Upper lobe of left lung (tissue), 5 donors: ENCODE data around the genes COX18 and PF4V1.

GRCh38 chr4:70768305-70769034 is 46.7 kb downstream of the RUFY3 start:
- PRO-cap, 2 experiments = no peak in any of the 2 experiments
- RAMPAGE, long total RNA, 4 experiments = no peak in any of the 4 experiments

- PRO-cap, 2 experiments = no peak in any of the 2 experiments
- RAMPAGE, long total RNA, 4 experiments = no peak in any of the 4 experiments
These were observed 3.6 kb downstream of the GRSF1 start for GRCh38 chr4:70836088-70836409.

GRCh38 chr4:70992309-70992742 is 1.1 kb upstream of the DCK start:
- PRO-cap, 2 experiments = no peak in any of the 2 experiments
- RAMPAGE, long total RNA, 4 experiments = no peak in any of the 4 experiments

- PRO-cap, 2 experiments = no peak in any of the 2 experiments
- RAMPAGE, long total RNA, 4 experiments = no peak in any of the 4 experiments
These were observed 2.5 kb downstream of the DCK start for GRCh38 chr4:70995870-70996496.

- PRO-cap, 2 experiments = no peak in any of the 2 experiments
- RAMPAGE, long total RNA, 4 experiments = no peak in any of the 4 experiments
These were observed 181.2 kb downstream of the GC start for GRCh38 chr4:71602650-71603066.

GRCh38 chr4:71857998-71858416 is 74.1 kb upstream of the GC start:
- PRO-cap, 2 experiments = no peak in any of the 2 experiments
- RAMPAGE, long total RNA, 4 experiments = no peak in any of the 4 experiments

GRCh38 chr4:72567706-72568812 is 962 bp downstream of the ADAMTS3 start:
- PRO-cap, 2 experiments = peak in 2 of 2 experiments; most common plus-strand start chr4:72568254 (in 2); most common minus-strand start chr4:72568179 (in 1)
- RAMPAGE, long total RNA, 4 experiments = no peak in any of the 4 experiments

GRCh38 chr4:73068936-73070022 is at the start of gene COX18:
Gene COX18, minus strand, starts transcription at chr4:73069716.
- PRO-cap, 2 experiments = peak in 2 of 2 experiments; most common plus-strand start chr4:73069938 (in 2); most common minus-strand start chr4:73069253 (in 1)
- RAMPAGE, long total RNA, 4 experiments = start-site peak on the minus strand in 1 of 4 experiments, at chr4:73069705-73069730 at its widest, 80 reads per replicate

- PRO-cap, 2 experiments = no peak in any of the 2 experiments
- RAMPAGE, long total RNA, 4 experiments = no peak in any of the 4 experiments
These were observed 521 bp upstream of the COX18 start for GRCh38 chr4:73070023-73070450.

- PRO-cap, 2 experiments = no peak in any of the 2 experiments
- RAMPAGE, long total RNA, 4 experiments = start-site peak on the minus strand in 1 of 4 experiments, at chr4:73098112-73098380 at its widest, 63 reads per replicate
These were observed 28.6 kb upstream of the COX18 start for GRCh38 chr4:73098022-73098551.

GRCh38 chr4:73103974-73104628 is 34.6 kb upstream of the COX18 start:
- PRO-cap, 2 experiments = no peak in any of the 2 experiments
- RAMPAGE, long total RNA, 4 experiments = no peak in any of the 4 experiments

DNA sequence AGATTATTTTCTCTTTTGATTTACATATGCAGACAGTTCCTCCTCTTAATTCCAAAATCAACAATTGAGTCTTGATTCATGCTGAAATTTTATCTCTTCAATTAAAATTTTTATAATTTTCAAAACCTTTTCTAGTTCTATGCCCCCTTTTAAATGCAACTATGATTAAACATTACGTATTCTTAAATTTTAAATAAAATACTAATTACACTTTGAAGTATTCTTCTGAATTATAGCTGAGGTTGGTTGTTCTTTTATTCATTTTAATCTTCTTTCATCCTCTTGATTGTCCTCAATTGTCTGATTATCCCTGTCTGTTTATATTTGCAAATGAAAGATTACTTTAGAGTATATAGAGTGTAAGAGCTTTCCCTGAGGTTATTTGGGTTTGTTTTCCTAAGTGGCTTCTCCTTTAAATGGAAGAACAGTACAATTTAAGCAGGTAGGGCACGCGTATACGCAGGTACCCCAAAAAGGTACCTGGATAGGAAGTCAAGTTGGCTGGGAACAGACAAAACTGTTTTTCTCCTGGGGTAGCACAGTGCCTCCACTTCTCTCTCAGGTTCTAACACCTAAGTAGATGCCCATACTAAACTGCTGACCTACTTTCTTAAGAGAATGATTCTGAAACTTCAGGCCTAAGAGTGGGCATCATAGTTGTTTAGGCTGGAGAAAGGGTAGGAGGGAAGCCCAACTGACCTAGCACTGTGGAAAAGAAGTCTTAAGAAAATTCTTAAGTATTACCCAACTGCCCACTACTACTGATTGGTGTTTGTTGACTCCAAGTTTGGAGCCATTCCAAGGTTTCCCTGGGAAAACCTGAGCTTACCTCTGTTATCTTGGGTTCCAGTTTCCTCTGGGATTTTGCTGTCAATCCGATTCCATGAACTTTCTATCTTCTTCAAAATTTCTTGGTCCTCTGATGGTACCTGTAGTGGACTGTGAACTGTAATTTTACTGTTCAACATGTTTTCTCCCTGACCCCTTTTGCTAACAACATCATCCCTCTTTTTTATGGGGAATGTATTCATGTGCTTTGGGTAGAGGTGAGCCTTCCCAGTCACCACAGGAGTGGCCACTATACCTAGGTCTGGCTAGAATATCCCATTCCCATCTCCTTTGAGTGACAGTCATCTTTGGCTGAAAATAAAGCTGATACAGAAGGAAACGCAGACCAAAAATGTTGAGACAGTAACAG is 24.0 kb downstream of the ANKRD17 start:
- PRO-cap, 2 experiments = no peak in any of the 2 experiments
- RAMPAGE, long total RNA, 4 experiments = no peak in any of the 4 experiments

- PRO-cap, 2 experiments = peak in 1 of 2 experiments; most common plus-strand start chr4:73257400 (in 1)
- RAMPAGE, long total RNA, 4 experiments = no peak in any of the 4 experiments
These were observed 1.5 kb downstream of the ANKRD17 start for GRCh38 chr4:73256973-73257615.

DNA sequence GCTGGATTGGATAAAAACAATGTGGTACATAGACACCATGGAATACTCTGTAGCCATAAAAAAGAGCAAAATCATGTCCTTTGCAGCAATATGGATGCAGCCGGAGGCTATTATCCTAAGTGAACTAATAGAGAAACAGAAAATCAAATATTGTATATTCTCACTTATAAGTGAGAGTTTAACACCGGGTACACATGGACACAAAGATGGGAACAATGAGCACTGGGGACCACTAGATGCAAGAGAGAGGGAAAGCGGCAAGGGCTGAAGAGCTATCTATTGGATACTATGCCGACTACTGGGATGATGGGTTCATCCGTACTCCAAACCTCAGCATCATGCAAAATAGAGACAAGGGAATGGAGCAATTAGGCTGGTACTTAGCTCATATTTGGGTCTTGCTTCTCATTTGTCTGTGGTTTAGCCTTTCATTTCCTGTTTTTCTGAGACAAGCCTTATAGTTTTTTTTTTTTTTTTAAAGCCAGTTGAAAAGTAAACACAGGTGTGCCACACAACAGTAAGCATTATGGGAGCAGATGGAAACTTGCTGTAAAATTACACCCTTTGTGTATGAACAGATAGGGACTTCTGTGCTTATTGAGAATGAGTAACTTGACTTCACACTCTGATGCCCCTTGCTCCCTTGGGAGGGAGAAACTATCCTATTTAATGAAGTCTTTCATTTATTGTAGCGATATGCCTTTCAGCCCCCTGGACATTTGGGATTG is 13.9 kb downstream of the RASSF6 start:
- PRO-cap, 2 experiments = no peak in any of the 2 experiments
- RAMPAGE, long total RNA, 4 experiments = no peak in any of the 4 experiments

DNA sequence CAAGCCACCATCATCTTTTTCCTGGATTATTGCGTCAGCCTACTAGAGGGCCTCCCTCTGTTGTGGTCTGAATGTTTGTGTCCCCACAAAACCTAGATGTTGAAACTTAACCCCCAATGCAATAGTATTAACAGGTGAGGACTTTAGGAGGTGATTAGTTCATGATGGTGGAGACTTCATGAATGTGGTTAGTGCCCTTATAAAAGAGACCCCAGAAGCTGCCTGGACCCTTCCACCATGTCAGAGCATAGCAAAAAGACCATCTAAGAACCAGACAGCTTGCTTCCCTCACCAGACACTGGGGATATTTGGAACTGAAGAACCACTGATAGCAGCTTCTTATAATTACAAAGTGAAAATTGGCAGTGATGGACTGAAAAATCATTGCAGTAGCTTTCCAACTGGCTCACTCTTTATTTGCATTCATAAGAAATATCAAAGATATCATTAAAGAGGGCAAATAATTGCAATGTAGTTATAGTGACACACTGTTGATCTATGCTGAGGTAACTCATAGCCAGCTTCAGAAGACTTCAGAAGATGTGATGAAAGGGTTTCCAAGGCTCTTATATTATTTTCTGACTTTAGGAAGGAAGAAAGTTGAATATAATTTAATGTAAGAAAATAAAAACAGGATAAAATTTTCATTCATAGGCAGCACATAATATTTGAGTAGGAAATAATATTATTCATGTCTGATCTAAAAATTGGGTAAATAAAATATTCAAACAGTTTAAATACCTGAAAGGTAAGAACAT is 5.8 kb downstream of the RASSF6 start:
- PRO-cap, 2 experiments = no peak in any of the 2 experiments
- RAMPAGE, long total RNA, 4 experiments = no peak in any of the 4 experiments

DNA sequence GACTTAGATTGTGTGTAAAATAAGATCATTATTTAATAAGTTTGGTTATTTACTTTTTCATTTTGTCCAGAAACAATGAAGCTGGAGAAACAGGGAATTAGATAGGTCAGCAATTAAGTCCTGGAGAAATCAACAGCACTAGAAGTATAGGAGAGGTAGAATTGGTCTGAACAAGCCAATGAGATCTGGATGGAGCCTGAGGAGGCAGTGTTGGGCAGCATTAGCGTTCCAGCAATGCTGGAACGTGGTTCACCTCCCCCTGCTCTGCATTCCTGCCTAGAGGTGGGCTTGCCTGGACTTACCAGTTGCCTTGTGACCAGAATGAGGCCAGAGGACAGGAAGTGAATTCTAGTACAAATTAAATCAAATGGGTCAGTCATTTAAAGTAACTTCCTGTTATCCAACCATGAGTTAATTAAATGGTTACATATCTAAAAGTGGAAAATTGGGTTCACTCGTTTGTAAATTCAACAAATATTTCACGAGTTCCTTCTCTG is 4.6 kb downstream of the RASSF6 start:
- PRO-cap, 2 experiments = no peak in any of the 2 experiments
- RAMPAGE, long total RNA, 4 experiments = no peak in any of the 4 experiments

DNA sequence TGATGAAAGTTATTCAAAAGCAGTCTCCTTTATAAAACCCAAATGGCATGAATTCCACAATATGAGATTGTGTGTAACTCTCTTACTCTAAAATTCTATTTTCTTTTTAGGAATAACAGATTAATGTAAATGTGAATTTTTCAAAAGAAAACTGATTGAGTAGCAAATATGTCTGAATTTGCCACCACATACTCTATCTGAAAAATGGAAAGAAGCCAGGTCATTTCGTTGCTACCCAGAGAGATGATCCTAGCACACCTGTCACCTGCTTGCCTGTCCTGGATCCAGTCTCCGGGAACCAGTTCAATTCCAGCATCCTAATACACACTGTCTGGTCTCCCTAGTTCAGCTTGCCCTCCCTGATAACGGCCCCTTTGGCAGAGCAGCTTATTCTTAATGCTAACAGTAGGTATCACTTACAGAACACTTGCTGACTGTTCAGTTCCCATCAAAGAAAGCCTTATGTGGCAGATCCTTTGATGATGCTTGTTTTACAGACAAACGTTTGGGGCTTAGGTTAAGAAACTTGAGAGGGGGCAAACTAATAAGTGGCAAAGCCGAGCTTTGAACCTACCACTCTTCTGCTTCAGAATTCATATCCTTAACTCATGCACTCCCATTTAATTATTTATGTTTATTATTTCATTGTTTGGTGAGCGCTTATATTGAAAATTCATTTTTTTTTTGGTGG is 976 bp downstream of the RASSF6 start:
- PRO-cap, 2 experiments = no peak in any of the 2 experiments
- RAMPAGE, long total RNA, 4 experiments = no peak in any of the 4 experiments

GRCh38 chr4:73716186-73716585 is 24.2 kb upstream of the CXCL8 start:
- PRO-cap, 2 experiments = no peak in any of the 2 experiments
- RAMPAGE, long total RNA, 4 experiments = no peak in any of the 4 experiments

DNA sequence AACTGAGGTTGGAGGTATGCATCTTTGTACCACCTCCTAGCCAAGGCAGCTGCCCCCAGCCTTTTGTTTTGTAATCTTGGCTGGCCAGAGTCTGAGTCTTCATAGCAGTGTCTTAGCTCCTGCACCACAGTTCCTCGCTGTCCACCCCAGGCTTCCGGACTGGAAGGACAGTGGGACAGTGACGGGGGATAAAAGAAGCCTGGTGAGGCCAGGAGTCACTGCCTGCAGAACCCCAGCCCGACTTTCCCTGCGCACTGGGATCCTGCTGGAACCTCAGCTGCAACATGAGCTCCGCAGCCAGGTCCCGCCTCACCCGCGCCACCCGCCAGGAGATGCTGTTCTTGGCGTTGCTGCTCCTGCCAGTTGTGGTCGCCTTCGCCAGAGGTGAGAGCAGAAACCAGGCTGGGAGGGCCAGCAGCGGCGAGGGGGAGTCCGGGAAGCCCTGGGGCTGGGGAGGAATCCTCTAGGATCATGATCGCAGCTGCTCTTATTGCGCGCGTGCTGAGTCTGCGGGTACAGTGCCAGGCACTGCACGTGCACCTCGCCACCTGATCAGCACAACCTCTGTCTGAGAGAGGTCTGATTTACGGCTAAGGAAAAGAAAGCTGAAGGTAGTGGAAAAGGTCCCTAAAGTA is at the start of gene PF4V1:
Gene PF4V1, plus strand, starts transcription at position 218 of the 635 bp plus-strand sequence.
- PRO-cap, 2 experiments = no peak in any of the 2 experiments
- RAMPAGE, long total RNA, 4 experiments = no peak in any of the 4 experiments

DNA sequence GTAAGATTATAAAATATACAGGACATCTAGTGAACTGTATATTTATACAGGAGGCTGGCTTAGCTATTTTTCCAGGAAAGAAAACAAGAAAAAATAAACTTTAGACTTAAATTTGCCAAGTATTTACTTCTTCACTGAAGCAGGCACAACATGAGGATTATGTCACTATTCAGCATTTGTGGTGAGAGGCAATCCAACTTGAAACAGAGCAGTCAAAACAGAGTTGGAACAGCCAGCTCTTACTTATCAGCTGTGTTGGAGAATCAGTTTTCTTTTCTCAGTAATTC is 6.7 kb downstream of the PF4V1 start:
- PRO-cap, 2 experiments = no peak in any of the 2 experiments
- RAMPAGE, long total RNA, 4 experiments = no peak in any of the 4 experiments